ENCODE measurements around a stretch of chr3.

- RRBS: no CpG with 5 or more reads among the region's 5 CpGs
CAGE:
- cytosol, long polyA plus RNA: no peak
- long polyA plus RNA: no peak
- nucleus, long polyA plus RNA: no peak
Measured at GRCh38 chr3:23776439-23777023, 29.2 kb upstream of the UBE2E1 start.

DNA sequence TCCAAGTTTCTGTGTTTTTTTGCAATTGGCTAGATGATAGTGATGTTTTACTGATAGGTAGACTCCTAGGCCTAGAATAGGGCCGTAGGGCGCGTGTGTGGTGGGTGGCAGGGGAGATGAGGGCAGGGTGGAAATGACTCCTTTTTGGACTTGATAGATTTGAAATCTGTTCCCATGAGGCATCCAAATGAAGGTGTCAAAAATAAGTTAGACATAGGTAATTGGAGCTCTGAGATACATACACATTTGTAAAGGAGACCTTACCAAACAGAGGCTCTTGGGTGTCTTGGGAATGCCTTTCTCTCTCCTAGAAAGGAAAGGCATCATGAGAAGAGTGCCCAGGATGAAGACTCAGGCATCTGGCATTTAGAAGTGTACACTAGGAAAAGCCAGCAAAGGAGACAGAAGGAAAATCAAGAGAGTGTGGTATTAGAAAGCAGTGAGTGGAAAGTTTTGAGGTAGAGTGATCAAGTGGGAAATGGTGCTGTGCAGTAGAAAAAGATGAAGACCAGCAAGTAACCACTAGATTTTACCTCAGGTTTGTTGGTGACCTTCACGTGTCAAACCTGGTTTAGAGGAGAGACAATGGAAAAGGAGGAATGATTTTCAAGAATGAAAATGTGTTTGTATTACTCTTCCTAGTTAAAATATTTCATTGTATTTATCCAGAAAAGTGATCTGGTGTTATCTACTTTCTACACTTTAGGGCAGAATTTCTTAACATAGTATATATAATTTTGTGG, 16.1 kb downstream of the UBE2E1 start:
- RRBS: no CpG with 5 or more reads among the region's 4 CpGs
CAGE:
- cytosol, long polyA plus RNA: no peak
- long polyA plus RNA: no peak
- nucleus, long polyA plus RNA: no peak

DNA sequence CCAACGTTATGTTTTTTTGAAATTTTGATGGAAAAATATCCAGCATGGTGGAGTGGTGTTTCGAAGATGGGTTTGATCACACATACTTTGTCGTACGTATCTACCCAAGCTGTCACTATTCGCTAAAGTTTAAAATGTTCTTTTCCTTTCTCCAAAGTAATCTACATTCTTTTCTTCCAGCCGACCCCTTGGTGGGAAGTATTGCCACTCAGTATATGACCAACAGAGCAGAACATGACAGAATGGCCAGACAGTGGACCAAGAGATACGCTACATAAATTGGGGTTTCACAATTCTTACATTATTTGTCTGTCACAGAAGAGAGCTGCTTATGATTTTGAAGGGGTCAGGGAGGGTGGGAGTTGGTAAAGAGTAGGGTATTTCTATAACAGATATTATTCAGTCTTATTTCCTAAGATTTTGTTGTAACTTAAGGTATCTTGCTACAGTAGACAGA, 26.4 kb downstream of the NKIRAS1 start:
- RRBS: no CpG with 5 or more reads among the region's 7 CpGs
CAGE:
- cytosol, long polyA plus RNA: no peak
- long polyA plus RNA: no peak
- nucleus, long polyA plus RNA: no peak

DNA sequence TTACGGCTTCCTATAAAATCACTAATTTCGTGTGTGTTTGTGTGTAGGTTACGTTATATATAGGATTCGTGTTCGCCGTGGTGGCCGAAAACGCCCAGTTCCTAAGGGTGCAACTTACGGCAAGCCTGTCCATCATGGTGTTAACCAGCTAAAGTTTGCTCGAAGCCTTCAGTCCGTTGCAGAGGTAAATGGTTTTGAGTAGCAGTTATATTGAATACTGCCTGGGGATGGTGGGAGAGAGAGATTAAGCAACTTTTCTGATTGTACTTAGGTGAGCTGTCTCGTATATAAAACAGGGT, 1.4 kb downstream of the RPL15 start:
- RRBS: no CpG with 5 or more reads among the region's 12 CpGs
CAGE:
- cytosol, long polyA plus RNA: no peak
- long polyA plus RNA: no peak
- nucleus, long polyA plus RNA: no peak

DNA sequence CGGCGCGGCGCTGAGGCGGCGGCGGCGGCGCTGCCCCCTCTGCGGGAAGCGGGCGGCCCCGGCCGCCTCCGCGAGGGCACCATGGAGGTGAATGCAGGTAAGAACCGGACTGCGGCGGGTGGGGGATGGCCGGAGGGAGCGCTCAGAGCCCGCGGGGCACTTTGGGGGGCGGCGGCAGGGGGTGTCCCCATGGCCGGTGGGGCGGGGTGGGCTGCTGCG, 321 bp downstream of the NR1D2 start:
- RRBS: 1% methylated on average over 22 of the region's 28 CpGs
CAGE:
- cytosol, long polyA plus RNA: no peak
- long polyA plus RNA: no peak
- nucleus, long polyA plus RNA: no peak

DNA sequence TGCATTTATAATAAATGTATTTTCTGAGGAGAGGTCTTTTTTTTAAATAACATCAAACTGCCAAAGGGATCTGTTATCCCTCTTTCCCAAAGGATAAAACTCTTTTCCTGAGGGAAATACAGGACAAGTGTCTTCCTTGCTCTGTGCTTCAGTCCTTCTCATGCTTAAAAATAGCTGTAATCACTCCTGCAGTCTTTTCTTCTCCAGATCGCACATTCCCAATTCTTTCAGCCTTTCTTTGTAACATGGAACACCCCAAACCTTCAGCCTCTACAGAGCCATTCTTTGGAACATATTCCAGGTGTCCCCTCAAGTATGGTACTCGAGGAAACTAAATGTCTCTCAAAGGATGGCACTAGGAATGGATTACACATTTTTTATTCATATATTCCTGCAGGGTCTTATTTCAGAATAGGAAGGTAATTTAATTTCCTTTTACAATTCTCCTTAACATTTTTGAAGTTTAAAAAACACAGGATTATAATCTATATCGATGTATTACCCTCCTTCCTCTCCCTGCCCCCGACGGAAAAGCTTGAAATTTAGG, 180.1 kb downstream of the THRB start:
- RRBS: no CpG with 5 or more reads among the region's 5 CpGs
CAGE:
- cytosol, long polyA plus RNA: no peak
- long polyA plus RNA: no peak
- nucleus, long polyA plus RNA: no peak

- RRBS: no CpG with 5 or more reads among the region's 2 CpGs
CAGE:
- cytosol, long polyA plus RNA: no peak
- long polyA plus RNA: no peak
- nucleus, long polyA plus RNA: no peak
Measured at GRCh38 chr3:24335903-24336319, 158.7 kb downstream of the THRB start.

- RRBS: no CpG with 5 or more reads among the region's 2 CpGs
CAGE:
- cytosol, long polyA plus RNA: no peak
- long polyA plus RNA: no peak
- nucleus, long polyA plus RNA: no peak
Measured at GRCh38 chr3:24365186-24365511, 129.5 kb downstream of the THRB start.

- RRBS: no CpG with 5 or more reads among the region's 11 CpGs
CAGE:
- cytosol, long polyA plus RNA: no peak
- long polyA plus RNA: no peak
- nucleus, long polyA plus RNA: no peak
Measured at GRCh38 chr3:24478358-24479055, 16.1 kb downstream of the THRB start.

DNA sequence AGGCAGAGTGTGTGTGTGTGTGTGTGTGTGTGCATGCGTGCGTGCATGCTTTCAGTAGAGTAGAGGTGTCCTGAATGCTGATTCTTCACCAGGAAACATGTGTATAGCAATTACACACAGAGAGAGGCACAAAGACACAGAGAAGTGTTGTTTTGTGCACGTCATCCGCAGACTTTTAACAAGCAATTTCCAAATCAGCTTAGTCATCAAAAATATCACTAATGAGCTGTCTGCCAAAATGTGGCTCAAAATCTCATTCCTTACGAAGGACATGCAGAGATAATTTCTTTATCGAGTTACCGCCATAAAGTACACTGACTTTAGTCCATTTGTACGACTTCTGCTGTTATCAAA, 275.0 kb upstream of the RARB start:
- RRBS: no CpG with 5 or more reads among the region's 8 CpGs
CAGE:
- cytosol, long polyA plus RNA: no peak
- long polyA plus RNA: no peak
- nucleus, long polyA plus RNA: no peak

DNA sequence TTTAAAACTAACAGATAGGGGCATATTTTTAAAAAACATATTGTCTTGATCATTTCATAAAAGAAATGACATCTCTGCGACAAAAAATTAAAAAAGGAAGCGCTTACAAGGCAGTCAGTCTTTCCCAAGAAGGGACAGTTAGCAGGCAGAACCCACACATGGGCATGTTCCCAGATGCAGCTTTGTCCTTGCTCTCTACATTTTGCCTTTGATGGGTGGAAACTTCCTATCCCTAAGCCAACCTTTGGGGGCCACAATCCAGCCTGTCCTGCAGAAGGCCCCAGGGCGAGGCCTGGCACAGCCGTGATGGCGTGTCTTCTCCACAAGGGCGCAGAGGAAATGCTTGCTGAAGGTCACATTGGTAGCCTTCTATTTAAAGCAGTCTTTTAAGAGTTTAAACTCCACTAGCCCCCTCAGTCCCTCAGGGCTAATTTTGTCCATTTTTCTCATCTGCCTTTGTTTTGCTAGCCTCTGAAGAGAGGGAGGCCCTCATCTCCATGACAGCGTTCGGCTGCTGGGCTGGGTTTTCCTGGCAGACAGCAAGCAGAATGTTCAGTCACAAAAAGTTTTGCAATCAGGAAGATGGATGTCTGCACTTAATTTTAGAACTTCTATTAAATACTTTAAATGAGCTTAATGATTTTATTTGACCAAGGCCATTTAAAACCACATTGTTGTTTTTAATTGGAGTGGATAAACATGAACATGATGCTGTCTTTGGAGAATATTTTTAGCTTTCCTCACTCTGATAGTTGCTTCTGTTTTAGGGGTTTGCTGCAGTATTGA, 40.8 kb downstream of the RARB start:
- RRBS: no CpG with 5 or more reads among the region's 8 CpGs
CAGE:
- cytosol, long polyA plus RNA: no peak
- long polyA plus RNA: no peak
- nucleus, long polyA plus RNA: no peak

GRCh38 chr3:25486979-25487242, 58.8 kb downstream of the RARB start:
- RRBS: no CpG with 5 or more reads among the region's 4 CpGs
CAGE:
- cytosol, long polyA plus RNA: no peak
- long polyA plus RNA: no peak
- nucleus, long polyA plus RNA: no peak

- RRBS: no CpG with 5 or more reads among the region's 2 CpGs
CAGE:
- cytosol, long polyA plus RNA: no peak
- long polyA plus RNA: no peak
- nucleus, long polyA plus RNA: no peak
Measured at GRCh38 chr3:25539333-25539542, 111.2 kb downstream of the RARB start.

DNA sequence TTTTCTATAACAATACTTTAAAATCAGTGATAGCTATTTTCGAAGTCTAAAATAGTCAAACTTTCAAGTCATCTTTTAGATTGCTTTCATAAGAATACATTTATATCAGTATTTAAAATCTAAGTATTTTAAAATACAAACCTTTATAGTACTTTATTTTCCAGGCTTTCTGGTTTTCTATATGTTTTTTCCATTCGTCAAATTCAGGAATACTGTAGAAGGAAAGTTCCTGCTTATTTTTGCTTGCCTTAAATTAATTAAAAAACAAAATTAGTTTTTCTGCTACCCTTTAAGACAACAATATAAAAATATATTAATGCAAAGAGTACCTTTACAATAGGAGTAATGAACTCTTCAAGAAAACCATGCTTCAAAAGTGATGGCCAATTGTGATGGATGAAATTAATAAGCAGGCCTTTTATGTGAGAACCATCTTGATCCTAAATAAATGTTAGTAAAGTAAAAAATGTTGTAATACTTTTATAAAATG, 36.0 kb downstream of the TOP2B start:
- RRBS: no CpG with 5 or more reads among the region's 2 CpGs
CAGE:
- cytosol, long polyA plus RNA: no peak
- long polyA plus RNA: no peak
- nucleus, long polyA plus RNA: no peak

DNA sequence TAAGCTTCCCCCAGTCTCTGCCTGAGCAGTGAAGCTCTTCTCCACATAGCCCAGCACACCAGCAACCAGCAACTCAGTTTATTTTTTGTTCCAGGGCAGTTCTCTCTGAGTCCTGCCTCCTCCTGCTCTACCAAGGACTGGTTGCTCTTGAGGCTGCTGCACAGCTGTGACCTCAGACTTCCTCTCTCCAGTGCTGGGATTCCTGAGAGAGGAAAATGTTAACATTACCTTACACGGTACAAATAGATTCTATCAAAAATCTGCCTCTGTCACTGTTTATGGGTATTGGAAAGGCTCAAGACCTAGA, 294.8 kb downstream of the OXSM start:
- RRBS: no CpG with 5 or more reads among the region's 1 CpG
CAGE:
- cytosol, long polyA plus RNA: no peak
- long polyA plus RNA: no peak
- nucleus, long polyA plus RNA: no peak

- RRBS: no CpG with 5 or more reads among the region's 6 CpGs
CAGE:
- cytosol, long polyA plus RNA: no peak
- long polyA plus RNA: no peak
- nucleus, long polyA plus RNA: start-site peak on the minus strand at chr3:27407672-27408076, 36 and 24 reads in 2 replicates
Measured at GRCh38 chr3:27407624-27408818, 38.8 kb upstream of the NEK10 start.

DNA sequence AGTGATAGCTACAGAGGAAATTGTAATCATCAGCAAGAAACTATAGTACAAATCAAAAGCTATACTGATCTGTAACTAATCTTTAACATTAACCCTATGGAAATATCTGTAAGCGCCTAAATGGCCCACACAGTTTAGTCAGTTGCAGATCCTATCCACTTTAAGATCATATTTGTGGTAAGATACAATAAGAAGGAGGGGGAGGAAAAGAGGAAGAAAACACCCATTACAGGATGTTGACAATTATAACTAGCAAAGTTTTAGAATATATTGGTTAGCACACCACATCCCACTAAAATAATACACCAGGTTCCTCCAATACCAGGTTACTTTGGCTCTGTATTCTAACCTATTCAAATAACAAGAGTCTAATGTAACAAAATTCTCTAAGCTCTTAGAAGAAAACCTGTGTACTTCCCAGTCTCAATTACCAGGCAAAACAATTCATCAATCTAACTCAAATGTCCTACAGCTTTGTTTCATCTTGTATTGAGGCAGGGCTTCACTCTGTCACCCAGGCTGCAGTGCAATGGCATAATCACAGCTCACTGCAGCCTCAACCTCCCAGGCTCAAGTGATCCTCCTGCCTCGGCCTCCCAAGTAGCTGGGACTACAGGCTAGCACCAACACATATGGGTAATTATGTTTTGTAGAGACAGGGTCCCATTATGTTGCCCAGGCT, 4.3 kb downstream of the SLC4A7 start:
- RRBS: no CpG with 5 or more reads among the region's 2 CpGs
CAGE:
- cytosol, long polyA plus RNA: no peak
- long polyA plus RNA: no peak
- nucleus, long polyA plus RNA: no peak

DNA sequence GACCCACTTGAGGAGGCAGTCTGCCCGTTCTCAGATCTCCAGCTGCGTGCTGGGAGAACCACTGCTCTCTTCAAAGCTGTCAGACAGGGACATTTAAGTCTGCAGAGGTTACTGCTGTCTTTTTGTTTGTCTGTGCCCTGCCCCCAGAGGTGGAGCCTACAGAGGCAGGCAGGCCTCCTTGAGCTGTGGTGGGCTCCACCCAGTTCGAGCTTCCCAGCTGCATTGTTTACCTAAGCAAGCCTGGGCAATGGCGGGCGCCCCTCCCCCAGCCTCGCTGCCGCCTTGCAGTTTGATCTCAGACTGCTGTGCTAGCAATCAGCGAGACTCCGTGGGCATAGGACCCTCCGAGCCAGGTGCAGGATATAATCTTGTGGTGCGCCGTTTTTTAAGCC, 99.2 kb upstream of the EOMES start:
- RRBS: no CpG with 5 or more reads among the region's 12 CpGs
CAGE:
- cytosol, long polyA plus RNA: no peak
- long polyA plus RNA: no peak
- nucleus, long polyA plus RNA: no peak

GRCh38 chr3:28244095-28244563, 2.7 kb downstream of the CMC1 start:
- RRBS: no CpG with 5 or more reads among the region's 5 CpGs
CAGE:
- cytosol, long polyA plus RNA: no peak
- long polyA plus RNA: no peak
- nucleus, long polyA plus RNA: no peak

GRCh38 chr3:28916642-28917080, 364.2 kb upstream of the RBMS3 start:
- RRBS: no CpG with 5 or more reads among the region's 9 CpGs
CAGE:
- cytosol, long polyA plus RNA: no peak
- long polyA plus RNA: no peak
- nucleus, long polyA plus RNA: no peak